Aorta (tissue), 1 donor: ENCODE measurements around a stretch of chr2.

GRCh38 chr2:181411039-181411551, 46.1 kb upstream of the ITGA4 start:
- PRO-cap: no peak

DNA sequence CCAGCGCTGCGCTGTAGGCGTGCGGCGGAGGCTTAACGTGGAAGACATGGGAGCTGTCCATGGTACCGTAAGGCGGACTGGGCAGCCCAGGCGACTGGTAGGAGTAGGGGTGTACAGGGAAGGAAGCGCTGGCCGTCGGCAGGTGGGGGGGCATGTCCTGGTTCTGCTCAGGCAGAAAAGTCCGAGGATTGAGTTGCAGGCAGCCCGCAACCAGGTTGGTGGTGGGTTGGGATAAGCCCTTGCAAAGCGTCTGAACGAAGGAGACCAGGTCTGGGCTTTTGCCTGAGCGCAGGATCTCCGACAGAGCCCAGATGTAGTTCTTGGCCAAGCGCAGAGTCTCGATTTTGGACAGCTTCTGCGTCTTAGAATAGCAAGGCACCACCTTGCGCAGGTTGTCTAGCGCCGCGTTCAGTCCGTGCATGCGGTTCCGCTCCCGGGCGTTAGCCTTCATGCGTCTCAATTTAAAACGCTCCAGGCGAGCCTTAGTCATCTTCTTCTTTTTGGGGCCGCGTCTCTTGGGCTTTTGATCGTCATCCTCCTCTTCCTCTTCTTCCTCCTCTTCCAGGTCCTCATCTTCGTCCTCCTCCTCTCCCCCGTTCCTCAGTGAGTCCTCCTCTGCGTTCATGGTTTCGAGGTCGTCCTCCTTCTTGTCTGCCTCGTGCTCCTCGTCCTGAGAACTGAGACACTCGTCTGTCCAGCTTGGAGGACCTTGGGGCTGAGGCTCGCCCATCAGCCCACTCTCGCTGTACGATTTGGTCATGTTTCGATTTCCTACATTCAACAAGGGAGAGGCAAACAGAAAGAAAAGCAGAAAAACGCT, 2.0 kb downstream of the NEUROD1 start:
- PRO-cap: no peak

DNA sequence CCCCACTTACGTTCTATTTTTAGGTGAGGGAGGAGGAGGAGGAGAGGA, 176 bp upstream of the ITPRID2 start:
- PRO-cap: no peak

- PRO-cap: no peak
Measured at GRCh38 chr2:181898698-181899305, 7.3 kb downstream of the ITPRID2 start.

- PRO-cap: no peak
Measured at GRCh38 chr2:181910089-181910854, 18.7 kb downstream of the ITPRID2 start.

- PRO-cap: no peak
Measured at GRCh38 chr2:182422801-182423309, 4.0 kb downstream of the PDE1A start.

- PRO-cap: no peak
Measured at GRCh38 chr2:183081947-183082313, 3.4 kb downstream of the DUSP19 start.

GRCh38 chr2:184597357-184598038, 831 bp upstream of the ZNF804A start:
- PRO-cap: bidirectional peak, plus-strand start at chr2:184597828, minus-strand start at chr2:184597711

DNA sequence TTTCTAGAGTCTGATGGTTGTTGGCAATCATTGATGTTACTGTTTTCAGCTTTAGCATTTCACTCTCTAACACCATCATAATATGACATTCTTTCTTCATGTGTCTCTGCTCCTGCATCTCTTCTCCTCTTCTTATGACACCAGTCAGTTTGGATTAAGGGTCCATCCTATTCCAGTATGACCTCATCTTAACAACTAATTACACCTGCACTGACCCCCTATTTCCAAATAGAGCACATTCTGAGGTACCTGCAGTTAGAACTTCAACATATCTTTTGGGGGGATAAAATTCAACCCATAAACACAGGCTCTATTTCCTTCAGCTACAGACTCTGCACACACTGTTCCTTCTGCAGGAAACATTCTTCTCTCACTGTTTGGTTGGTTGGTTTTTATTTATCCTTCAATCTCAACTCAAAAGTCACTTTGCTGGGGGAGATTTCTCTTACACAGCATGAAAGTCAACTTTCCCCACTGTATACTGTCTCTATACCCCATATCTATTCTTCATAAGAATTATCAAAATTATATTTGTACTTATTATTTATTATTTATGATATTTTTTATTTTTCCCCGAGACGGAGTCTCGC, 305.6 kb upstream of the ZC3H15 start:
- PRO-cap: no peak

DNA sequence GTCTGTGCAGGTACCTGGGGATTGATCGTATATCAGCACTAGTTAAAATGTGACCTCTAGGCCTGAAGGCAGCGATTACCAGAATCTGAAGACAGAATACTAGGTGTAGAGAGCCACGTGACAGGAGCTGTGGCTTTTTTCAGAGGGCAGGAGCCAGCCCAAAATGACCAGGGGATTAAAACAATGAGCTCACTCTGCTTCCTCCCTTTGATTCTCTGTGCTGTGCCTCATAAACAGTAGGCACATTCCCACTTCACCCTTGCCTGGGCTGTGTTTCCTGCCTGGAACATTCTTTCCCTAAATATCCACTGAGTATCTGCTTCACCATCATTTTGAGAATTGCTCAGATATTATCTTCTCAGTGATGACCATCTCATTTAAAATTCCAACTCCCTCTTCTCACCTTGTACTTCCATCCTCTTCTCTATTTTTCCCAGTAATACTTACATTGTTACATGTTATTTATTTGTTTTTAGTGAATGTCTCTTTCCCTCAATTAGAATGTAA, 15.3 kb downstream of the ITGAV start:
- PRO-cap: no peak

DNA sequence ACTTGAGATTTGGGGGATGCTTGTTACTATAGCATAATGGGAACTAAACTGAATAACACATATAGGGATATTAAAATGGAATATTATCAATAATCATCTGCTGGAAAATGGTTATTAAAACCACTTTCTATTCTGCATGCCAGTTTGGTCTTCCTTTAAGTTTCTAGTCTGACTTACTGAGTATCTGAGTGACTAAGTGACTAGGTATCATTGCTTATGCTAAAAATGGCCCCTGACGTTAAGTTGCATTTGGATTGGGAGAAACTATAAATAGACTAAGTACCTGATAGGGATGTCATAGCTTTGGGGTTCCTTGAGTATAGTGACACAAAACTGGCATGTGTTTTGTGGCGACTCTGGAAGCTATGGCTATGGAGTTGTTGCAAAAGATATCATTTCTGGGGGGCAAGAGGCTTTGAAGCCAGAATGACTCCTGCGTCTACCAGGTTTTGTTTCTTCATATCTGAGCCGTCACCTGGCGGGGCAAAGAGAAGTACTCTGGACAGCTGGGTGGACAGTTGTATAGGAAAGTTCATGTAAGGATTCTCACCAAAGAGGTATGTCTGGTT, 17.8 kb downstream of the ITGAV start:
- PRO-cap: no peak

DNA sequence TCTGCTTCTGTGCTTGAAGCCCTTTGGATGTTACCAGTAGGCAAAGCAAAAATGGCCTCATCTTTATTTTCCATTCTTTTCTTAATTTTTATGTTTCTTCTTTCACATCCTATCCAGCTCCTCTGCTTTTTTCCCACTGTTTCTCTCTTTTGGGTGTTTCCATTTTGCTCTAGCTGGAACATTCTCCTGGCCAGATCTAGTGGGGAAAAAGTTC, 31.0 kb upstream of the FAM171B start:
- PRO-cap: no peak

GRCh38 chr2:186679476-186680268, 14.2 kb upstream of the FAM171B start:
- PRO-cap: no peak

GRCh38 chr2:186884458-186885124, 35.6 kb upstream of the ZSWIM2 start:
- PRO-cap: no peak

DNA sequence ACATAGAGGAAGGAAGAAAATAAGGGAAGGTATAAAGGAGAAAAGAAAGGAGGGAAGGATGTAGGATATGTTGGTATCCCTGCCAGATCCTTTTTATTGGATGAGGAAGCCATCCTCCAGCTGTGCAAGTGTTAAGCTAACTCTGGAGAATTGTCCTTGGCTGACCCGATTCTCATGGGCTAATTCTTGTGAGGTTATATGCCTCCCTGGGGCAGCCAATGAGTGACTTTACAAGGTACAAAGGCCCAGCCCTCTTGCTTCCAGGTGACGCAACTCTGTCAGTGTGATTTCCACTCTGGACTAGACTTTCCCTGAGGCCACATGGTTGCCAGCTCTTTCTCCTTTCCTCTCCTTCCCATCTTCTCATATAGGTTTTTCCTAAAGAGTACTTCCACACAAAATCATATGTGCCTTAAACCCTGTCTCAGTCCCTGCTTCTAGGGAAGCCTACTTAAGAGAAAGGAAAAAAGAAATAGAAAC, 226.1 kb upstream of the ZSWIM2 start:
- PRO-cap: no peak

DNA sequence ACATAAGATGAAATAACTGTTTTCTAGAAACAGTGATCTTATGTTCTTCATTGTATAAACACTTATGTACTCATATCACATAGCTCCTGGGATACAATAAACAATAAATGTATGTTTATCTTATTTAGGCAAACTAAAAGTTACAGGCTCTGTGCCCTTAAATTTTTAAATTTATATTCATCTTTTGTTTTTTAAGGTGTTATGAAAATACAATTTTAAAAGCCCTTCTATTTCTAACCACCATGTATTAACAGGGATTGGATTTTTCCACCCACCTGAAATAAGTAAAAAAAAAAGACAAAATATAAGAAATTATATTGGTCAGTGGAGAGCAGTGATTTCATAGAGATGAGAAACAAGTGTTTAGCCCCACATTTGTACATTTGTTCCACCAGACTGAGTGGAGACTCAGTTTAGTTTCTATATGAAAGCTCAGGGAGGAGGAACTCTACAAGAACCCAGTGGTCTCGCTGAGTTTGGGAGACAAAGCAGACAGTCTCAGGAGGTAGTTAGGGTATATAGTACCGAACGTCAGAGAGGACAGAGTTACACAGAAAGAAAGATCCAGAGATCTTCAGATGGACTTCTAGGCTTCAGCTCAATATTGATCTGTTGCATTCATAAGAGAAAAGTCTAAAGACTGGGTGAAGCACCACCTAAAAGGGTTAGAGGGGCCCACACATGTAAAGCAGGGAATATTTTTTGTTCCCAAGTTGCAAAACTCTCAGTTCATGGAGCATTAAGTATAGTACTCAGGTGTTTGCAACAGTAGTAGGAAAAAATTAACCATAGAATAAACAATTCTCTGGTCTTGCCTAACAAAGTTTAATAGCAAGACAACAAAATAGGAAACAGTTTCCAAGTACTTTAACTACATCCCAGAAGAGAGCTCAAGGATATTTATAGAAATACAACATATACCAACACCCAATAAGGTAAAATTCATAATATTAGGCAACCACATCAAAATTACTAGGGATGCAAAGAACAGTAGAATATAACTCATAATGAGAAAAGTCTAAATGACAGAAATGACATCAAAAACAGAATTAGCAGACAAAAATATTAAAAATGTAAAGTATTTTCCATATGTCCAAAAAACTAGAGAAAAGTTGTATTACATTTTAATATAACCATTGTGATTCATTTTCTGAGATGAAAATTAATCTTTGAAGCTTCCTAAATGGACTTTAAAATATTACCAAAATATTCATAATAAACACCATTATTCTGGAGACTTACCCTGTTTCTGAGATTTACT, 4.2 kb downstream of the TFPI start:
- PRO-cap: no peak

DNA sequence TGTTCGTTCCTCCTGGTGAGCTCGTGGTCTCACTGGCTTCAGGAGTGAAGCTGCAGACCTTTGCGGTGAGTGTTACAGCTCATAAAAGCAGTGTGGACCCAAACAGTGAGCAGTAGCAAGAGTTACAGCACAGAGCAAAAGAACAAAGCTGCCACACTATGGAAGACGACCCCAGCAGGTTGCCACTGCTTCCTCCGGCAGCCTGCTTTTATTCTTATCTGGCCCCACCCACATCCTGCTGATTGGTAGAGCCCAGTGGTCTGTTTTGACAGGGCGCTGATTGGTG, 314.1 kb downstream of the GULP1 start:
- PRO-cap: no peak

GRCh38 chr2:188979634-188980145, 5.5 kb downstream of the COL3A1 start:
- PRO-cap: no peak

DNA sequence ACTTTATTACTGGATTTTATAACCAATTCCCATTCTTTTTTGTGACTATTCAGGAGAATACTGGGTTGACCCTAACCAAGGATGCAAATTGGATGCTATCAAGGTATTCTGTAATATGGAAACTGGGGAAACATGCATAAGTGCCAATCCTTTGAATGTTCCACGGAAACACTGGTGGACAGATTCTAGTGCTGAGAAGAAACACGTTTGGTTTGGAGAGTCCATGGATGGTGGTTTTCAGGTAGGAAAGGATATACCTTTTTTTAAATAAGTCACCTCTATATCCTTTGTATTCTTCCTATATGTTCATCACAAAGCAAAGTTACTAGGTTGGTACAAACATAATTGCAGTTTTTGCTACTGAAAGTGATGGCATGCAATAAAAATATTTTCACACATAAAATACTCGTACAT, 36.0 kb downstream of the COL3A1 start:
- PRO-cap: no peak

GRCh38 chr2:189011619-189012338, 37.6 kb downstream of the COL3A1 start:
- PRO-cap: no peak